Transverse colon (tissue), 4 donors: ENCODE results near the genes TNFSF15 and TNC.

GRCh38 chr9:114335919-114337031, 6.6 kb downstream of the ORM2 start:
- PRO-cap, result no peak
- RAMPAGE, long total RNA, 4 experiments, result no peak in any of the 4 experiments

DNA sequence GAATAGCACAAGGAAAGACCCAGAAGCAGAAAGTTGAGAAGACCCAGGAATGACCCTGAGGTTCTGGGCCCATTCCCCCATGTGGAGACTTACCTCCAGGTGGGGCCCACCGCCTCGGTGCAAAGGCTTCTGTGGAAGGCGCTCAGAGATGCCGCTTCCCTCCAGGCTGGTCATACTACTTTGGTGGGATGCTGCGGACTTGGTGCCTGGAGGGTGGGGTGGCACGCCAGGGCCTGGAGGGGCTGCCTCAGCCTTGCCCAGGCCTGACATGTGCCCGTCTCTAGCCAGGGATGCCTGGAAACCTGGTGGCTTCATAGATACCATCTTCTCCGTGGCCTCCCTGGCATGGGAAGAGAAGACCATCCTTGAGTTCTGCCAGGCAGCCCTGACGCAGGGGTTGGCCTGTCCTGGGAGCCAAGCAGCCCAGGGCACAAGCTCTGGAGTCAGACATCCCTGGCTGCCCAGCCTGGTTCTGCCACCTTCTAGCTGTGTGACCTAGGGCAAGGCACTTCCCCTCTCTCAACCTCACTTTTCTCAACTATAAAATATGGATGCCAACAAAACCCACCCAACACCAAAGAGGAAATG, 28.3 kb downstream of the ORM2 start:
- PRO-cap, result no peak
- RAMPAGE, long total RNA, 4 experiments, result start-site peak on the minus strand in 1 of 4 experiments, centred at position 377 of the sequence, 39 reads per replicate

- PRO-cap, result no peak
- RAMPAGE, long total RNA, 4 experiments, result no peak in any of the 4 experiments
These were observed 17.0 kb downstream of the AKNA start for GRCh38 chr9:114370739-114371315.

GRCh38 chr9:114493291-114494023, 11.8 kb downstream of the WHRN start:
- PRO-cap, result no peak
- RAMPAGE, long total RNA, 4 experiments, result no peak in any of the 4 experiments

DNA sequence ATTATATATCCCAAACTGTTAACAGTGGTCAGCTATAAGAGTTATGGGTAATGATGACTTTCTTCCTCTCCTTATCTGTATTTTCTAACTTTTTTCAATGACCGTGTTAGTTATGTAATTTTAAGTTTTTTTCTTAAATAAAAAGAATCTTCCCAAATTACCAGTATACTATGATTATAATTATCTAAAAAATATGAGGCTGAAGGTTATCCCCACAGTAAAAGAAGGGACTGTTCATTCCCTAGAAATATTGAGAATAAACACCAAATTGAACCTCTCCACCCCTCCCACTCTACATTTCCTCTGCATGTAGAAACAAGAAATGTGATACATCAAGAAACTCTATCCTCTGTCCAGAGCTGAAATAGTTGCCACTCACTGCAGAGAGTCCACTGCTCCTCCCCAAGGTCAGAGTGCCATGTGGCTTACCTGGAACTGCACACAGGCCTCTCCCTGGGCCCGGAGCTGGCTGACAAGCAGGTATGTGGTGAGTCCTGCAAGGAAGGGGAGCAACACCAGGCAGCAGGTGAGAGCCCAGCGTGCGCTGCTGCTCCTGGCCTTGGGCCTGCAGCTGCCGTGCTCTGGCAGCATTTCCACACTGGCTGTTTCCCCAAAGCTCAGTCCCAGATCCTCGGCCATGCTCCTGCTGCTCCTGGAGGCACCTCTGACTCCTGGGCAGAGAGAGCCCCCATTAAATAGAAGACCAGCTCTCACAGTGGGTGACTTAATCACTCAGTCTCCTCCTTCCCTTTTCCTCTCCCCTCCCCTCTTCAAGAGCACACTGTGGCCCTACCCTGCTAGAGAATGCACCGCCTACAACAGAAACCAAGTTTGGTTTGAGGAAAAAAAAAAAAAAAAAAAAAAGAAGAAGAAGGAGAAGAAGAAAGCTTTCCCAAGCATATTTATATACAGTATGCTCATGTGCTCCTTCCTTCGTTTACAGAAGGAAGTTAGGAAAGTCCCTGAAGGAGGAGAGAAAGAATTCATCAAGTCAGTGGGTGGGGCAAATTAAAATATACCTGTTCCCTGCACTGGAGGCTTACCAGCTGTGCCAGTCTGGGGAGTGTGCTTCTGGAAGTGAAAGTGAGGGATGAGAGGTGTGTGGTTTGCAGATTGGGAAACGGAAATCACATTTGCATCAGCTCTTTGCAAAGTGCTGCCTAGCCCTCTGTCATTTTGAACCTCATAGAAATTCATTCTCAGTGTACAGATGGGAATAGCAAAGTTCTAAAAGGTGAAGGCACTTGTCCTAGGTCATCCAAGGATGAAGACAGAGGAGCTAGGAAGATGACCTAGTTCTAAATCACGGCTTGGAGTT, at the start of gene TNFSF15:
TSS of gene TNFSF15 (minus strand) at position 666 of the 1,318 bp plus-strand sequence.
- PRO-cap, result unidirectional peak, plus-strand start at position 490 of the sequence; unidirectional peak, minus-strand start at position 666 of the sequence
- RAMPAGE, long total RNA, 4 experiments, result start-site peak on the minus strand in 3 of 4 experiments, centred at positions 670 to 733 of the sequence, 10 to 24 reads per replicate

GRCh38 chr9:114902542-114903493, 27.6 kb downstream of the TNFSF8 start:
- PRO-cap, result no peak
- RAMPAGE, long total RNA, 4 experiments, result no peak in any of the 4 experiments

DNA sequence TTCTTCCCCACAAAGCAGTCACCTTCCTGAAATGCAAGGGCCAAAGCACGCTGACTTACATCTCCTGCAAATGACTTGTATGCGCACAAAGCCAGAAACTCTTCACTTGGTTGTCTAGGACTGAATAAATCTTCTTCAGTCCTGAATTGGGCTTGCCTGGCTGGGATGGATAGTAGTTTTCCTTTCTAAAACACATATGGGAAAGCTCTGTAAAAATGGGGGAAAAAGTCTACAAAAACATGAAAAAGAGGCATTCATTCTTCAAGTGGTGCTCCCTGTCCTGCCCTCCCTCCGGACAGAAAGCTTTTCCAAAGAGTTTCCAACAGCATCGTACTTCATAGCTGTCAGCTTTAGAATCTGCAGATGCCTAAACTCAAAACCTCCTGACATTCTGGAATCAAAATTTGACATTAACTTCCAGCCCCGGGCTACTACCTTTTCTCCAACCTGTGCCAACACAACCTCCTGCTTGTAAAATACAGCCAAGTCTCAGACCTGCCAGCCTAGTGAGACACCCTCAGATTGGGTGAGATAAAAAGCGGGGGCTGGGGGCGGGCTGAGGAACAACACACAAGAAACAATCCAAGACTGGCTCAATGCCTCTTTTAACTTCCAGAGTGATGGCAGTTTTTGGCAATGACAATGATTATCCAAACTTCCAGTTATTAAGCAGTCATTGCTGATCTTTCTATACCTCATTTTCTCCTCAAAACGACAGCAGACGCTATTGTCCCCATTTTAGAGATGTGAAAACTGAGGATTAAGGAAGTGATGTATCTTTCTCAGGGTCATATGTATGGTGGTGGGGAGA, 1.4 kb downstream of the TNC start:
- PRO-cap, result no peak
- RAMPAGE, long total RNA, 4 experiments, result no peak in any of the 4 experiments

DNA sequence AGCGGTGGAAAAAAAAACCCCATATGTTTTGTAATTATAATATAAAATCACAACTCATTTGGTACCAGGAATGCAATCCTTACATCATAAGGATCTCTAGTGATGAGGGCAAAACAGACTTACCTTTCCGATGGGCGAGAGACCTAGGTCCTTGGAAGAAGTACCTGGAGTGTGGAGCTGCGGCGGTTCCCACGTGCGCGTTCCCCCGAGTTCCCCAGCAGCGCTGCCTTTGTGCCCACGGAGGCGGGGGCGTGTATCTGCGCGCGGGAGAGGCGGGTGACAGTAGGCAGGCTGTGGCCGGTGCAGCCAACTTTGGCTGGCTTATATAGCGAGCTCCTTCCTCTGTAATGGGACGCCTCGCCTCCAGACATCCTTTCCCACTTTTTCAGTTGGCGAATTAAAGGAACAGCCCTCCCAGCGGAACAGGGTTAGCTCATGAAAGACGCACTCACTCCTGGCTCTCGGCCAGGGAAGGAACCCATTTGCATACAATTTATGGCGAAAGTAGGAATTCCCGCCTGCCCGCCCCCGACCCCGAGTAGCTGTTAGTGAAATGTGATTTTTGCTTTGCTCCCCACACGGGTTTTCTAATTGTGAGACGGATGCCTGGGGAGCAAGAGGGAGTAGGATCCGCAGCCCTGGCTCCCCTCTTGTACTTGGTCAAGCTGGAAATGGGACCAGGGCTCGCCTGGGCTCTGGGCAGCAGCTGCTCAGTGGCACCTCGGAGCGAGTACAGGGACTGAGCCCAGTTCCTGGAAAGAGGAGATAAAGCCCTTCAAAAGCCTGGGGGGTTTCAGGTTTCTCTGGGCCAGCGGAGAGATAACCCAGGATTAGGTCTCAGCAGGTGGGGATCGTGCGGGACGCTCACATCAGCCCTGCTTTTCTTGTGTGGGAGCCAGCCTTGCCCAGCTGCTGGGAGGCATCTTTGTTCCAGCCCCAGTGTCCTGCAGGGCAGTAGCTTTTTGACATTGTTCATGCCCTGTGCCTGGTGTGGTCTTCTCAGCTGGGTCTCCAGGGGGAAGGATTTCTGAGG, at the start of gene TNC:
TSS of gene TNC (minus strand) at position 299 of the 1,033 bp plus-strand sequence.
- PRO-cap, result bidirectional peak, plus-strand start at position 388 of the sequence, minus-strand start at position 225 of the sequence
- RAMPAGE, long total RNA, 4 experiments, result start-site peak on the minus strand in 4 of 4 experiments, centred at positions 214 to 334 of the sequence, 112 to 841 reads per replicate

DNA sequence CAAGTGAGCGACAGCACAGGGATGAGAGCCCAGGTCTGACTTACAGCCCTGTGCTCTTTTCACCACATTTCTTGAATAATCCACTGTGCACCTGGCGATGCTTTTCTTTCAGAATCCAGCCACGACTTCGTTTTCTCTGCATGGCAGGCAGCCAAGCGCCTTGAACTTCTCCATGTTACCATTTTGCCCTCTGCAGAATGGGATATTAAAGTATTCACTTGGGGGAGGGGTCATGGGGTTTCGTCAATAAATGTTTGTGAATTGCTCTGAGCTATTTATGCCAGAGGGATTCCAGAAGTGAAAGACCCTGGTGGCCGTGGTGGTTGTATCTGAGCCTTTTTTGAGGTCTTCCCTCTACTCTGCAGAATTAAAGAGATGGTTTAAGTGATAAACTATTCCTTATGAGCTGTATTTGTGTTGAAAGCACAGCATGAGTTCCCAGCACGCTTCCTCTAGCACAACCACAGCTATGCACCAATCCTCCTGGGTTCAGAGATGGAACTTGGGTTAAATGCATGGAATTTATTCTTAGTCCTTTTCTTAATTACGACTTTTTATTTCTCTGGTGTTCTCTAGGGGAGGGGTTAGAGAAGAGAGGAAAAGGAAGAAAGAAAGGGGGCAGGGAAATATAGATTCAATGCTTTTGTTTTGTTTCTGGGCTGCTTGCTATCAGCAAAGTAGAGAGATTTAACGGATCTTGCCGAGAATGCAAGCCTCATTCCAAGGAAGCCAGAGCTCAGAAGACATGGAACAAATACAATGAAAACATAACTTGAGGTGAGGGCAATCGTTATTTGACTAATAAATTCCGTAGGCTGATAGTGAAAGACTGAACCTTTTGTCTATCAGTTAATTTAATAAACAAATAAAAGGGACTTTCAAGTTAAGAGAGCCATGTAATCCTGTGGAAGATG, 478.3 kb upstream of the TNC start:
- PRO-cap, result no peak
- RAMPAGE, long total RNA, 4 experiments, result no peak in any of the 4 experiments

DNA sequence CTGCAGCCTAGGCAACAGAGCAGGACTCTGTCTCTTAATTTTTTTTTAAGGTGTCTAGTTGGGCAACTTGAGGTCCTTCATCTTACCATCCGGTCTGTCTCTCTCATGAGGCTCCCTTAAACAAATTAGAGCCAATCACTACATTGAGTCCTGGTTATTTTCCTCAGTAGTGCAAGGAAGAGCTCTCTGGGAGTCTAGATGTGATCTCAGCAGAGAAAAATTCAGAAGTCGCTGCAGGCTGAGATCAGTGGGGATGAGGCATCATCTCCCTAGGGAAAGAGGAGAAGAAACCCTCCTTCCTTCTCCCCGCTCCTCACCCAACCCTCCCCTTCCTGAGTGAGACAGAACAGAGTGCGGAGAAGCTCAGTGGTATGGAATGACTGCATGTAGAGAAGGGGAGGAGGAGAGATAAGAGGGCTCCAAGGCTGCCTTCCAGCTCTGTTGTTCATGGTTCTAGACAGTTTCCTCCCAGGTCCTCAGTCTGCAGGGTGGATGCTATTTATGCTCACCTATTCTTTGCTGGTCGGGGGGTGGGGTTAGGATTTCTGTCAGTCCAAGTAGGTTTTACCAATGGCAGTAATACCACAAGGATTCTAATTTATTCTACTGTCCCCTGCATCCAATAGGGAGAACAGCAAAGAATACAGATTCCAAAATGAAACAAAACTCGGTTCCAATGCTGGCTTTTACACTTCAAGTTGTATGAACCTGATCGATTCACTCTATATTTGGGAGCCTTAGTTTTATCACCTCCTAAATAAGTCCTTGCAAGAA, 80.6 kb downstream of the PAPPA start:
- PRO-cap, result no peak
- RAMPAGE, long total RNA, 4 experiments, result no peak in any of the 4 experiments

- PRO-cap, result no peak
- RAMPAGE, long total RNA, 4 experiments, result no peak in any of the 4 experiments
These were observed 241.7 kb downstream of the PAPPA start for GRCh38 chr9:116395258-116395768.

DNA sequence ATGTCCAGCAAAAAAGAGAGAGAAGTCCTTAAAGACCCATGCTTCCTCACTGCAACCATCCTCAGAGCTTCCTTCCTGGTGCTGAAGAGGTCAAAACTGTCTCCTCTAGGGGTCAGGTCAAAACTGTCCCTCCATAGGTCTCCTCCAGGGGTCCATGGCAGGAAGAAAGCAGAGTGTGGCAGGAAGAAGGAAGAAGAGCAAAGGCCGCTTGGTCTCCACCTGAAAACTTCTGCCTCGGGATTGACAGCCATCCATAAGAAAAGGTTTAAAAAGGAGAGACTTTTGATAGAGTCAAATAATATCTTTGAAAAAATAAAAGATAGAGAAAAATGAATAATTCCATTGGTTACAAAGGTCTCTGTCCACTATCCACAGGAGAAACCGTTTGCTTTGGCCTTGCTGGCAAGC, 261.8 kb upstream of the TRIM32 start:
- PRO-cap, result unidirectional peak, plus-strand start at position 168 of the sequence
- RAMPAGE, long total RNA, 4 experiments, result no peak in any of the 4 experiments

GRCh38 chr9:116504103-116504457, 183.0 kb upstream of the TRIM32 start:
- PRO-cap, result no peak
- RAMPAGE, long total RNA, 4 experiments, result no peak in any of the 4 experiments

DNA sequence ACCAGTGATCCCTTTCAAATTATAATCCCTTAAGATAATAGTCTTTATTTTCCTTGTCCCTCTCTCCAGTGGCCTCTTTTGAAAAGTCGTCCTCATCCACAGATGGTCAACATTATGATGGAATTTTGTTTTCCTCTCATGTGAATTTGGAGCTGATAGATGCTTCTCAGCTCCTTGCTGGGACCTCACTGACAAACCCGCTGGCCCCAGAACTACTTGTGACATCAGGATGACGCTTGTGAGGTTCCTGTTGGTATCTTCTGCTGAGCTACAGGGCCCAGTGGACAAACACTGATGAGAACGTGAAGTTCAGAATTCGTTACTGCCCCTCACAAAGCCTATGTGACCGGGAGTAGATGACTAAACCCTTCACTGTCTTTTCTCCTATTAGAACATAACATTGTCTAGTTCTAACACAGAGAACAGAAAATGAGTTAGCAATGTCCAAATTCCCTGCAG, 143.5 kb upstream of the TRIM32 start:
- PRO-cap, result no peak
- RAMPAGE, long total RNA, 4 experiments, result no peak in any of the 4 experiments

DNA sequence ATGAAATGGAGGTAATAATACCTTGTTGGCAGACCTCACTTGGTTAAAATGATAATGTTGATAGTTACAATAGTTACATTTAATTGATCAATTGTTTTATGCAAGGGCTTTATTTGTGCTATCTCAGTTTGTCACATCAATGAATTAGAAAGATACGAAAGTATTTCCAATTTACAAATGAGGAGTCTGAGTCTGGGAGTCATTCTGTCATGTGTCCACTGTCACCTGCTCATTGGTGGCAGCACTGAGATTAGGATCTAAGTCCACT, 14.9 kb downstream of the TLR4 start:
- PRO-cap, result no peak
- RAMPAGE, long total RNA, 4 experiments, result no peak in any of the 4 experiments

GRCh38 chr9:117725386-117725641, 21.1 kb downstream of the TLR4 start:
- PRO-cap, result no peak
- RAMPAGE, long total RNA, 4 experiments, result no peak in any of the 4 experiments

DNA sequence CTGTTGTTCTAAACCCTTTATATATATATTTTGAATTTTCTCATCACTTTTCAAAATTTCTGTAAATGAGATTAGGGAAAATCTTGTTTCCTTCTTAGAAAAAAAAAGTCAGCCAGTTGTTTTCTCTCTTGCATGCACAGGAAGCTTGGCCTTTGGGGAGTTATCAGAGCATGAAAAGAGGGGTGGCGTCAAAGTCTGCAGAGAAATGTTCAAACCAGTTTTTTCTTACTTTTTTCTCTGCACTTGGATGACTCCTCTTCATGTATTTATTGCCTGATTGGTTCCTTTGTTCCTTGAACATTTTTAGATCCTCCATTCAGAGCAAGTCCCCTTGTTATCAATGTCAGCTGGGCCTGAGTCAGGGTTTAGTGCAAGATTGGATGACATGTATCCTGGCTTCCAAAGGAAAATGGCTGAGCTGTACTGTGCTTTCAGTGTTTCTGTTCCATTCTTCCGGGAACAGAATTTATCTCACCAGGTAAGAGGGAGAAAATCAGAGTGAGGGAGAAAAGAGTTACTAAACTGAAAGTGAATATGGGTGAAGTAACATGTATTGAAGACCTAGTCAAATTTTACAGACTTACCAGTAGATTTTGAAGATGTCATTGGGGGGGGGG, 392.6 kb upstream of the BRINP1 start:
- PRO-cap, result no peak
- RAMPAGE, long total RNA, 4 experiments, result no peak in any of the 4 experiments

DNA sequence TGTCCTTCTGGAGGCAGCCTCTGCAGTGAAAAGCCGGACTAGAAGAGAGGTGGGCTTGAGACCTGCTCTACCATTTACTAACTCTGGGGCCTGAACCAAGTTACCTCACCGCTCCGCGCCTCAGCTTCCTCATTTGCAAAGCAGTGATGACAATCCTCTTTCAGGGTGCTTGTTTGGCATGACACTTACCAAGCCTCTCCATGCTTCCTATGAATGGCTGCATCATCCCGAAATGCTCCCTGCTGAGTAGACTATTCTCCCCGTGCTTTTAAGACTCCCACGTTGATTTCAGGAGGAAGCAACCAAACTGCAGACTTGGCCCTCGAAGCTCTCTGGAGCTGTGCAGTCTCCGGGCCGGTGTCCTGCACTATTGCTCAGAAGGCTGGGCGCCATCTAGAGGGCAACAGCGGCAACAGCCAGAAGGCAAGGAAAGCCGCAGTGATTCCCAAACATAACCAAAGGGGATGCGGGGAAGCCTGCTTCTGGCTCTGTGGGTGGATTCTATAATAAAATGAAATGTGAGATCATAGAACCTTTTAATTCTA, 599.7 kb upstream of the BRINP1 start:
- PRO-cap, result no peak
- RAMPAGE, long total RNA, 4 experiments, result no peak in any of the 4 experiments

GRCh38 chr9:120432450-120432921, 147.5 kb downstream of the CDK5RAP2 start:
- PRO-cap, result no peak
- RAMPAGE, long total RNA, 4 experiments, result no peak in any of the 4 experiments

DNA sequence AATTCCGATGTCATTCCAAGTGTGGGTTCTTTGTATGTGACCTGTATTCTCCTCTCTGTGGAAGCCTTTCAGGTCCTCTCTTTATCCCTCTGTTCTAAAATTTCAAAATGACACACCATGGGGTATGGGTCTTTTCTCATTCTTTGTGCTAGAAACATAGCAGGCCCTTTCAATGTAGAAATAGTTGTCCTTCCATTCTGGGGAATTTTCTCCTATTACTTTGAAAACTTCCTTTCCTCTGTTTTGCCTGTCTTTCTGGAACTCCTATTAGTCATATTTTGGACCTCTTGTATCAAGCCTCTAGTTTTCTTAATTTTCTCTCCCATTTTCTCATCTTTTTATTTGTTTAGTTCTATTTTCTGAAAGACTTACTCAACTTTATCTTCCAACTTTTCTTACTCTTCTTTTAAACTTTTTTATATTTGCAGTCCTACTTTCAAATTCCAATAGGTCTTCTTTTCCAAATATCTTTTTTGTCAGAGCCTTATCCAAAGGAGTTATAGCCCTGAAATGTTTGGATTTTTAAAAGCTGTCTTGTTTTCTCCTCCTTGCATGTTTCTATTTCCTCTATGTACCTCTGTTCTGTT, 90.7 kb downstream of the CDK5RAP2 start:
- PRO-cap, result no peak
- RAMPAGE, long total RNA, 4 experiments, result start-site peak on the minus strand in 1 of 4 experiments, centred at position 207 of the sequence, 5 reads per replicate